ENCODE measurements around the gene SPATA9.

DNA sequence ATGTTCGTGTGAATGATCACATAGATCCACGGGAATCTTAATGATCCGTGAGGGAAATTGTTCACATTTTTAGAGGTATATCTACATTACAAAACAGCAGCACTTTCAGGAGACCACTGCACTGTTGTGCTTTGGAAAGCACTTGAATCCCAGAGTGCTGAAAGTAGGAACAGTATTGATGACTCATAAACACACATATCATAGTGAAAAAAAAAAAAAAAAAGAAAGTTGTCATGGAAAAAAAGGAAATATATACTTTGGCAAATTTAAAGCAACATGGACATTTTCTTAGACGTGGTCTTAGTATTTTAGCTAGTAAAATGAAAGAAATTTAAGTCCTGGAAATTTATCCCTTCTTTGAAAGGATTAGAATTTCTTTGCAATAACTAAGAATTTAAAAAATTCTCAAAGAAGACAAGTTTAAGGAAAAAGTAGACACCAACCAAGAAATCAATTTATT lies 55.4 kb downstream of the ADGRV1 start:
- RRBS: no CpG with 5 or more reads among the region's 4 CpGs

DNA sequence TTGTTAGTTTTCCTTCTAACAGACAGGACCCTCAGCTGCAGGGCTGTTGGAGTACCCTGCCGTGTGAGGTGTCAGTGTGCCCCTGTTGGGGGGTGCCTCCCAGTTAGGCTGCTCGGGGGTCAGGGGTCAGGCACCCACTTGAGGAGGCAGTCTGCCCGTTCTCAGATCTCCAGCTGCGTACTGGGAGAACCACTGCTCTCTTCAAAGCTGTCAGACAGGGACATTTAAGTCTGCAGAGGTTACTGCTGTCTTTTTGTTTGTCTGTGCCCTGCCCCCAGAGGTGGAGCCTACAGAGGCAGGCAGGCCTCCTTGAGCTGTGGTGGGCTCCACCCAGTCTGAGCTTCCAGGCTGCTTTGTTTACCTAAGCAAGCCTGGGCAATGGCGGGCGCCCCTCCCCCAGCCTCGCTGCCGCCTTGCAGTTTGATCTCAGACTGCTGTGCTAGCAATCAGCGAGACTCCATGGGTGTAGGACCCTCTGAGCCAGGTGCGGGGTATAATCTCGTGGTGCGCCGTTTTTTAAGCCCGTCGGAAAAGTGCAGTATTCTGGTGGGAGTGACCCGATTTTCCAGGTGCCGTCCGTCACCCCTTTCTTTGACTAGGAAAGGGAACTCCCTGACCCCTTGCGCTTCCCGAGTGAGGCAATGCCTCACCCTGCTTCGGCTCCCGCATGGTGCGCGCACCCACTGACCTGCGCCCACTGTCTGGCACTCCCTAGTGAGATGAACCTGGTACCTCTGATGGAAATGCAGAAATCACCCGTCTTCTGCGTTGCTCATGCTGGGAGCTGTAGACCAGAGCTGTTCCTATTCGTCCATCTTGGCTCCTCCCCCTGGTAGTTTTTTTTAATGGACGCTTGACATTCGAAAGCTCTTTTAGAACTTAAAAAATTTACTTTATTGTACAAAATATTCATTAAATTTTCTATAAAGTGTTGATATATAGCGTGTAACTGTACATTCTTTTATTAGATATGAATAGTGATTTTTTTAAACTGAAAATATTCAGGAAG lies 109.5 kb downstream of the ADGRV1 start:
- RRBS: no CpG with 5 or more reads among the region's 31 CpGs

DNA sequence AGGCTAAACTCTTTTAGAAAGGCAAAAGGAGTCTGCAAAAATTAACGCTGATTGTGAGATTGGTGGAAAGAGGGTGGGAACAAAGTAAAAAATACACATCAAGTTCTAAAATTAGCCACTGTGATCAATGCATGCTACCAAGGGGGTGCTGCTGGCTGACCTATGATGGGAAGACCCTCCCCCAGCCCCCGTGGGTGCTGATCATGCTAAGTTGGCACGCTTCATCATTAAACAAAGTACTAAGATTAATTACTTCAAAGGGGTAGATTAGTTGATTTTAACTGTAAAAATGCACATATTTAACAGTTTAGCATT lies 356.9 kb downstream of the ADGRV1 start:
- RRBS: no CpG with 5 or more reads among the region's 3 CpGs

DNA sequence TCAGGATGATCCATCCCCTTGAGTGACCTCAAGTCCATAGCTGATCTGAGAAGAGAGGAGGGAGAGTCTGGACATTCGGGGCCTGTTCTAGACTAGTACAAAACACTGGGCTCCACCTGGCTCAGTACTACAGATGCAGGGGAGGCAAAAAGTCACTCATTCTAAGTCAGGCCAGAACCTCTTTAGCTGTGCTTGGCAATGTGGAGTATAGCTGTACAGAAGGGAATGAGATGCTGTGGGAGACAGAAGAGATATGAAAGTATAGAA lies 262.6 kb downstream of the ARRDC3 start:
- RRBS: no CpG with 5 or more reads among the region's 1 CpG

DNA sequence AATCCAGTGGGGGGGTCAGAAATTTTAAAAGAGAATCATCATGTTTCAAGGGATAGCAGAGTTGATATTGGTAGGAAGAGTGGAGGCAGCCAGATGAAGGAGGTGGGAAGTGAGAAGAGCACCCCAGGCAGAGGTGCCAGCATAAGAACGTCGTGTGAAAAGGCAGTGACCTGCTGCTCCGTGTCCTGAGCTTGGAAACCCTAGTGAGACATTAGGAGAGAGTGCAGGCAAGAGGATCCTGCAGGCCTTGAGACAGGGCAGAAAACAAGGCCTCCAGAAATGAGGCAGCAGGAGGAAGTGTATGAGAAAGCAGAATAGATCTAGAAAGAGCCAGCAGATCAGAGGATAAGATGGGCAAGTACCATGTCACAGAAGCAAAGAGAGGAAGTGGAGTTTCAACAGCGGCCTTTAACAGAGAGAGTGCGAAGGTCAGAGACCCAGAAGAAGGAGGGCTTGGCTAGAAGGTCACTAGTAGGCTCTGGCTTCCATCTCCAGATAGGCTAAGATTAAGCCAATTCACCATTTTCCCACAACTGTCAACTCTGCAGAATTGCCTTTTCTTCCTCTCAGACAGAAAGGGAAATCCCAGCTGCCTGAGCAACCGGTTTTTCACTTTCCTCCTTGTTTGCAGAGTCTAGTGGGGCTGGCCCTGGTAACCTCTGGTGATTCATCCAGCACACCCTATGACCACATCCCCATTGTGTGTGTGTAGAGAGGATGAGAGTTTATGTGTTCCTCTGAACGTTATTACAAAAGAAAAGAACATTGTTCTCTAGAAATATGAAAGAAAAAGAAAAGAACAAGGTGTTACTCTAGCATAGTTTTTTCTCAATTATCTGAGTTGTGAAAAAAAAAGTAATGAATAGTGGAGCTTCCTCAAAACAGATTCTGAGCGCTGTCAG lies 220.6 kb downstream of the ARRDC3 start:
- RRBS: no CpG with 5 or more reads among the region's 8 CpGs

DNA sequence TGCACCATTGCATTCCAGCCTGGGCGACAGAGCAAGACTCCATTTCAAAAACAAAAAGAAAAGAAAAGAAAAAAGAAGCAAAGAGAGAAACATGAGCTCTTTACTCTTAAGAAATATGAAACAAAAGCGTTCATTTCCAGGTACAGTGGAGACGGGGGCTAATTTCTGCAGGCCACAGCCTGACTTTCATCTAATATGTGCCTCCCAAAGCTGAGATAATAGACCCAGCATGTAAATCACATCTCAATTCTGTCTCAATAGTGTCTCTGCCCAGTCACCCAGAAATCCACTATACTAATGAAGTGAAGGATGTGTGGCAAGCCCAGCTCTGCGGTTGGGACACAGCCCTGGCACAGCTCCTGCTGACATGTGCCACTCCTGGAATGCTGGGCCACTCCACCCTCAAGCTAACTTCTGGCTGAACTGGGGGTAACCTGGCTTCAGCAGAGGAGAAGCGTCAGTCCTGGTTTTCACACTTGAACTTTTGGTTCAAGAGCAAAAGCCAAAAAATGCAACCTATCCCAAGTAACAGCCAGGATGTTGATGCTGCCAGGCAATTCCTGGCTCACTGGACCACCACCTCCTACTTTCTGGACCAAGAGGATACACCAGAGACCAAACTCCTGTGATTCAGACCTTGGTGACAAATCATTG lies 86.5 kb downstream of the ARRDC3 start:
- RRBS: no CpG with 5 or more reads among the region's 5 CpGs

DNA sequence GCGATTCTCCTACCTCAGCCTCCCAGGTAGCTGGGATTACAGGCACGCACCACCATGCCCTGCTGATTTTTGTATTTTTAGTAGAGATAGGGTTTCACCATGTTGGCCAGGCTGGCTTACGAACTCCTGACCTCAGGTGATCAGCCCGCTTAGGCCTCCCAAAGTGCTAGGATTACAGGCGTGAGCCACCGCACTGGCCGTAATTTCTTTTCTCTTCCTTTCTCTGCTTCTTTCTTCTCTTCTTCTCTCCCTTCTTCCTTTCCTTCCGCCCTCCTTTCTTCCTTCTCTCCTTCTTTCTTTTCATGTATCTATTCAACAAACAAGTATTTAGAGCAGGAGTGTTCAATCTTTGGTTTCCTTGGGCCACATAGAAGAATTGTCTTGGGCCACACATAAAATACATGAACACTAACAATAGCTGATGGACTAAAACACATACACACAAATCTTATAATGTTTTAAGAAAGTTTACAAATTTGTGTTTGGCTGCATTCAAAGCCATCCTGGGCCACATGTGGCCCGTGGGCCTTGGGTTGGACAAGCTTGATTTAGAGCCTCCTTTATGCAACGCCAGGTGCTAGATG lies 72.3 kb downstream of the ARRDC3 start:
- RRBS: no CpG with 5 or more reads among the region's 10 CpGs

DNA sequence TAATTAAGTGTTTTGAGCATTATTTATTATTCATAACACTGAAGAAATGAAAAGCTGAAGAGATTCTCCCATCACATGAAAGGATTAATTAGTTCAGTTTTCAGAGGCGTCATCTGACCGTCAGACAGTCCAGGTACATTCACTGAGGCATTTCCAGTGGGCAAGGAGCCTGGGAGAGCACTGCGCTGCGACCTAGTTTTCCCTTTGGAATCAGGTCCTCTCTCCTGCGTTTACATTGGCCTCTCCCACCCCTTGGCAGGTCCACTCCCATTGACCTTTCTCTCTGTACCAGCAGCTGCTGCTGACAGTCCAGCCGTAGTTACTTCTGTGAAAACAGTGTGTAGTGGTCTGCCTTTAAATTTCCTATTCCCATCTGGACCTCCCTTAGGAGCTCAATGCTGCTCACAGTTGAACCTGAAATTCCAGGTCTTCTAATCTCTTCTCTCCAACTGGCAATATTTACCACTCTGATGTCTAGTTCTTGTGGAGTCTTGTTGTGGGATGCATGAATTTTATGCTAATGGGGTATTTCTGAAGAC lies 25.8 kb downstream of the ARRDC3 start:
- RRBS: no CpG with 5 or more reads among the region's 6 CpGs

DNA sequence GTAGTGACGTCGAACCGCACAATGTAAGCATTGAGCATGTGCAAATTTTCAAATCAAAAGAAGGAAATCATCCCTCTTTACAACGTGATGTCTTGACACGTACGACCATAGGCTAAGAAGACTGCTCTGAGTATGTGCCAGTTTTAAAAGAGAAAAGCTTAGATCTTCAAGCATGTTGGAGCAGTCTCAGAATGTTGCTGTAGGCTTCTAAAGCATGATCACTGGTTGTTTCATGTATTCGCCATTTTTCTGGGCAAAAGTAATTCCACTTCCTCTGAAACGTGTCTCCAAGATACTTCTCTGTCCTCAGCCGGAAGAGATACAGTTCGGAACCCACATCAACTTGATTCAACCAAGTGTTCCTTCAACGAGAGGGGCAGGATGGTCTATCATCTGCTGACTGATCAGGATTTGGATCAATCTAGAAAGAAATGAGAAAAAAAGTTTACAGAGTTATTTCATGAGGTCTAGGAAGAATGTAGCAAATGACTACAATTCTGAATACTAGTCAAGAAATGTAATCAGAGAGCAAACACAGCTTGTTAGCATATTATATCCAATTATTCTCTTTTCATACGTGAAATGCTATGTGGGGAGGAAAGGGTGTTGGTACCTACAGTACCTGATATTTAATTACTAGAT lies 12.0 kb downstream of the ARRDC3 start:
- RRBS: no CpG with 5 or more reads among the region's 12 CpGs

GRCh38 chr5:91371678-91372781 lies 11.1 kb downstream of the ARRDC3 start:
- RRBS: no CpG with 5 or more reads among the region's 5 CpGs

DNA sequence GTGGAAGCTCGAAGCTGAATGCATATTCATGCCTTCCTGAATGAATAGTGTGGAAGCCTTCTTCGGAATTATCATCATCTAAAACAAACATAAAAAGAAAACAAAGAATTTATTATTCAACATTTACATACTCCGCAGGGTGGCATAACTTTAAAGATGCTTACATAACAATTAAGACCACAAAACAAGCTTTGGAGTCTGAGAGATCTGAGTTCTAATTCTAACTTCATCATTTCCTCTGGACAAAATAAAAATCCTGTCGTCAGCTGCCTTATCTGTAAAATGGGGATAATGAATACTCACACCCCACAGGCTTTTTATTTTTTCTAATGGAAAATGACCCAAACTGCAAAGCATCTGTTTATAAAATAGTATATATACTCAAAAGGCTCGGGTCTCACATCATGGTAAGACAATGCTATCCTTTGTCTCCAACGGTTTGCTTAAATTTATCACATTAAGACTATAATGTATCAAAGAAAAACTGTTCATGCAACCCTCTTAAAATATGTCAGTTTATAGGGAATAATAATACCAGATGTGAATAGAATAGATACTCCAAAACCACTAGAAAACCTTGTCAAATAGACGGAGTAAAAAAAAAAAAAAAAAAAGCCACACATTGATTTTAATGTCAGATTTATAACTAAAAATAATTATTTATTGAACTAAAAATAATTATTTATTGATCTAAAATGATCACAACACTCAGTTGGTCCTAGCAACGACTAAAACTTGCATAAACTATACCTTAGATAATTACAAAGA lies 4.2 kb downstream of the ARRDC3 start:
- RRBS: no CpG with 5 or more reads among the region's 8 CpGs

DNA sequence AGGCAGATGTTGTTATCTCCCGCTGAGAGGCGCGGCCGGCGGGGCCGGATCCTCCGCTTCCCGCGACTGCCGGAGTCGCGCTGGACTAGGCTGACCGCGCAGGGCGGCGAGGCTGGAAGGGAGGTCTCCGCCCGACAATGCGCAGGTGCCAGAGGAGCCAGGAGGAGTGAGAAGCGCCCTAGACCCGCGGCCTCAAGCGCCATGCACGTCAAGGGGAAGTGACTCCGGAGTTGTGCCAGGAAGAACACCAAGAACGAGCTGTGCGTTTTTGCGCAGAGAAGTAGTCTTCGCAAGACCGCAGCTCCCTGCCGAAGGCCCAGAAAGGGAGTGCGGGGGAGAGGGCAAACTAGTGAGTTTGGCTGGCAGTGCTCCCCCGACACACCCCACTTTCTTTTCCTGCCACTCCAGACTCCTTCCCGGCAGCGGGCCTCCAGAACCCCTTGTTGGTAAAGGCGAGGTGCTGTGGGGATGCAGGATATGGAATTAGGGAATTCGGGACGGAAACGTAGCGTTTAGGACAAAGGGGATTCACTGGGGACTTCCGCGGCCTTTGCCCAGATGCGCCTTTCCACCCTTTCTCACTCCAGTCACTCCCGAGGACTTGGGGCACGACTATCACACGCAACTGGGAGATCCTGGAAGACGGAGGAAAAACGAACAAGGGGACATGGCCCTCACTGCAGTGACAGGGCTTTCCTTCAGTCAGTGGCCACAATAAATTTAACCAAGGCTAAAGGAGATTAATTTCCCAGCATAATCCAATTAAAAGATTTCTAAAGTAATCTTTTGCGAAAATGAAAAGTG lies 10.0 kb upstream of the NR2F1 start:
- RRBS: 94% methylated on average over 6 of the region's 49 CpGs

DNA sequence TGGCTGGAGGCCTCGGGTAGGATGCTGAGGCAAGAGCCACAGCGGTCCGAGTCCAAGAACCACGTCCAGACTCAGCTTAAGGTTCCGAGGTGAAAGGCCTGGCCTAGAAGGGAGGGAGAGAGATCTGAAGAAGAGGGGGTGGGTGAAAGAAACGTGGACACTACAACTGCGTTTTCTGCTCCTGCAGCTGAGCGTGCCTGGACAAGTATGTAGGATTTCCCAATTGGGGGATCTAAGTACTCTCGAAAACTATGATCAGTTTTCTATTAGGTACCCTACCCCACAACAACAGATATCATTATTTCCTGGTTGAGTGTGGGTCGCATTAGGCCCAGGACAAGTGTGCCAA lies 4.5 kb upstream of the NR2F1 start:
- RRBS: no CpG with 5 or more reads among the region's 10 CpGs

- RRBS: no CpG with 5 or more reads among the region's 71 CpGs
Observed at GRCh38 chr5:93587917-93588594, 5.0 kb downstream of the NR2F1 start.

GRCh38 chr5:93927574-93928063 lies 183.8 kb downstream of the FAM172A start:
- RRBS: no CpG with 5 or more reads among the region's 2 CpGs

DNA sequence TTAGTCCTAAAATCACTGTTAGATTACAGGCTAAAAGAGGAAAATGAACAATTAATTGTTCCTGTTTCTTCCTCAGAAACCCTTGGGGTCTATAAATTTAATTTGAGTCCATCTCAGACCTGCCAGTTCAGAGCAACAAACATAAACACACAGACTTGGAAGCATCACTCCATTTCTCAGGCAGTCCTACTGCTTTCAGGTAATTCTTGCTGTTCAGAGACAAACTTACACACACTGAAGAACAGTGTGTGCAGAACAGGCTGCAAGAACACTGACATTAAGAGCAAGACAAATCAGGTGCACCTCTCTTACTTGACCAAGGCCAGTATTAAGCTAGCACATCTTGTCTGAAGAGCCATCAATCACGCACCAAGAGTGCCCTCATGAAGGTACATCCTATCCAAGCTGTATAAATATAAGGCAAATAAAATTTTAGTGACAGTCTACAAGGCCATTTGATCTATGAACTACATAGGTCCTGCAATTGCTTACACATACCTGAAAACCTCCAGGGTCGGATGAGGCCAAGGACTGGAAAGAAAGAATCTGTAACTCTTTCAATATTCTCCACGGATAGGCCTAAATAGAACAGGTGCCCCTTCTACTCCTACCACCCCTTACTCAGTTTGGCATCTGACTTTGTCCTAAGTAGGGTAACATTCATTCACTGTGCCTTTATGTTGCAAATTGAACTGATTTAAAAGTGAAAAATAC lies 250.4 kb upstream of the FAM172A start:
- RRBS: no CpG with 5 or more reads among the region's 3 CpGs

DNA sequence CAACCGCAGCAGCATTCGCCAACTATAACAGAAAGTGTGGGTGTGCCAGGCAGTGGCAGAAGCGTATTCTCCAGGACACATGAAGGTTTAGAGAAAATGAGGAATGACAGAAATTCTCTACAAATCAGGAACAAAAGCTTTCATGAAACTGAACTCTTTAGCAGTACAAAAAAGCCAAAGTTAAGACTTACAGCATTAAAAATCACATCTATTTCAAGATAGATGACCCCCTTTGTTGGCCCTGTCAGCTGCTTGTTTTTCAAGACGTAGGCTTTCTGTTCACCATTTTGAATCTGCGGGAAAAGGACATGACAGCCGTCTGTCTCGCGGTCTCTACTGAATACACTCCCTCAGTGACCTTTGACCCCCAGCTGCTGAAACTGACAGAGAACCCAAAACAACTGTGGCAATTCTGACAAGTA lies 252.2 kb downstream of the SLF1 start:
- RRBS: no CpG with 5 or more reads among the region's 8 CpGs

DNA sequence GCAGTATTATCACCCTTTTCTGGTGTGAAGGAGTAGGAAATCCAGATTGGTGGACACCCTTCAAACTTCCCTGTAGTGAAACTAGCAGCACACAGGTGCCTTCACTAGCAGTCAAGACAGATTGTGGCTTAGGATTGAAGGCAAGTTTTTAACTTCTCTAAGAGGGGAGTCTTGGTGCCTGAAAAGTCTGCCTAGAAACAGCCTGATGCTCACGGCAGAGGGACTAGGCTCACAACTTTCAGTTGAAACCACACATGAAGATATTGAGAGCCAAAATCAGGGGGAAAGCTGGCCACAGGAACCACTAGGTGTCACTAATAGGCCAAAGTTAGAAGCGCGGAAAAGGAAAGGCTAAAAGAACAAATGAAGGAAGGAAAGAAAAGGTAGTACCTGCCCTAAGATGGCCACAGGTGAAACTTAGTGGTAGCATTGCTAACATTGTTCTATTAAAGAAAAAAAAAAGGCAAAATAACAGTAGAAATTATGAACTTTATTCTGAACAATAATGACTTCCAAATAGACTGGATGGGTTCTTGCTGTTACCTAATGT lies 2.3 kb upstream of the RFESD start:
- RRBS: no CpG with 5 or more reads among the region's 3 CpGs

GRCh38 chr5:95682805-95683149 lies at the start of gene SPATA9:
Gene SPATA9 (minus strand): TSS chr5:95682991.
- RRBS: no CpG with 5 or more reads among the region's 1 CpG

DNA sequence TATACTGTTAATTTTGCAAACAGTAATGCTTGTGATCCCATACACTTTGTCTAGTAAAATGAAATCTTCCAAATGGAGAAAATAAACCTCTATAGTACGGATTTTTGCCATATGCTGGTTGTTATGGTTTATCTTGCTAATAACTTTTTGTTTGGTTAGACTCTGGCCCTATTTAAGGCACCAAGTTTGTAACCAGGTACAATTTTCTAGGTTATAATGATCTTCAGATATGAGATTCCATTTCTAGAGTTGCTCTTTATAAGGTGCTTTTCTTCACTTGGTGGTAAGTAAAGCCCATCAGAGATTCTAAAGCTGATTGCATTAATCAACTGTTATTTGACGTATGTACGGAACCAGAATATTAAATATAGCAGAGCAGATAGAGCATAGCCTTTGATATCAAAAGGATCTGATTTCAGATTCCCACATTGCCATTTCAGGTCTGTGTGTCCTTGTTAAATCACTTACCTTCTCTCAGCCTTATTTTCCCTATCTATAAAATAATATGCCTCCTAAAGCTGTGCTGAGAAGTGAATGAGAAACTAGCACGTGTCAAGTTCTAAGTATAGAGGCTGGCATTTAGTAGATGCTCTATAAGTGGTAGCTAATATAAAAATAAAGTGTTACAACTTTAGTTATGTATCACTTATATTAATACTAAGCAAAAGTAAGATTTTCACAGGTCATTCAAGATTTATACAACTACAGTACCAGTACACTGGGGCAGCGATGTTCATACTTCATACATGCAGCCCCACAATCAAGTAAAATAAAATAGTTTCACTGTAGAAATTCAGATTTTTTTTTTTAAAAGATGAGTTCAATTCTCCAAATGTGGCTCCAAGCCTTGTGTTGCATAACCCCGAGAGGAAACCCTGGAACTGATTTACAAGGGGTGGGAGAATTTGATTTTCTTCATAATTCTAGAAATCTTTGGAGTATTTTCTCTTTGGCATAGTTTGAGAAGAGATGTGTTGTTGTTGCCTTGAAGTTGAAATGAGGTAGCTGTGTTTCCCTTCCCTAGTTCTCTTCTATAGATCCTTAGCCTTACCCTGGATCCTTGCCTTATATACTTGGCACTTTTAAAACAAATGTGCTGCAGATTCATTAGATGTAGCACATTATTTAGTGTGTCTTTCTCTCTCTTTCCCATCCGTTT lies 2.7 kb downstream of the RHOBTB3 start:
- RRBS: no CpG with 5 or more reads among the region's 7 CpGs

All from AG09309 (cell line).